Left colon (tissue), 1 donor: ENCODE results near the gene TSC22D4.

GRCh38 chr7:100171054-100171868, 2.8 kb upstream of the GAL3ST4 start:
- PRO-cap: no peak

GRCh38 chr7:100218975-100219664, 629 bp upstream of the PVRIG start:
- PRO-cap: no peak

- PRO-cap: no peak
Observed at GRCh38 chr7:100221671-100222566, 2.2 kb downstream of the PVRIG start.

DNA sequence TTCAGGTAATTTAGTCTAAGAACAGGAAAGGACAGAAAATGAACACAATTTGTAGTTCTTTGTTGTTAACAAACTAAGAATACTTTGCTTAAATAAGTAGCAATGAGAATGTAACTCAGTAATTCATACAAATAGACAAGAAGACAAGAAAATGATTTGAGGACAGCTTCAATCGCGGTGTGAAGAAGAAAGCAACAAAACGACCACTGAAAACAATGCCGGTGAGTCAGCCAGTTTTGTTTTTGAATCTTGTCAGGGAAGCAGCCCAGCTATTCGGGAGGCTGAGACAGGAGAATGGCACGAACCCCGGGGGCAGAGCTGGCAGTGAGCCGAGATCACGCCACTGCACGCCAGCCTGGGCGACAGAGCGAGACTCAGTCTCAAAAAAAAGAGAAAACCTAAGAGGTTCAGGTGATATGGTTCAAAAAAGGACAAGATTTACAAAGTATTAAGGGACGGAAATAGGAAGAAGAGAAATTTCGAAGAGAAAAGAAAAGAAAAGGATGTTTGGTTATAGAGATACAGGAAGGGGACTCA, 19.8 kb upstream of the PILRB start:
- PRO-cap: no peak

GRCh38 chr7:100340921-100341704, 16.8 kb upstream of the PILRB start:
- PRO-cap: unidirectional peak, plus-strand start at chr7:100341468

- PRO-cap: no peak
Observed at GRCh38 chr7:100475222-100476017, 3.6 kb downstream of the TSC22D4 start.

DNA sequence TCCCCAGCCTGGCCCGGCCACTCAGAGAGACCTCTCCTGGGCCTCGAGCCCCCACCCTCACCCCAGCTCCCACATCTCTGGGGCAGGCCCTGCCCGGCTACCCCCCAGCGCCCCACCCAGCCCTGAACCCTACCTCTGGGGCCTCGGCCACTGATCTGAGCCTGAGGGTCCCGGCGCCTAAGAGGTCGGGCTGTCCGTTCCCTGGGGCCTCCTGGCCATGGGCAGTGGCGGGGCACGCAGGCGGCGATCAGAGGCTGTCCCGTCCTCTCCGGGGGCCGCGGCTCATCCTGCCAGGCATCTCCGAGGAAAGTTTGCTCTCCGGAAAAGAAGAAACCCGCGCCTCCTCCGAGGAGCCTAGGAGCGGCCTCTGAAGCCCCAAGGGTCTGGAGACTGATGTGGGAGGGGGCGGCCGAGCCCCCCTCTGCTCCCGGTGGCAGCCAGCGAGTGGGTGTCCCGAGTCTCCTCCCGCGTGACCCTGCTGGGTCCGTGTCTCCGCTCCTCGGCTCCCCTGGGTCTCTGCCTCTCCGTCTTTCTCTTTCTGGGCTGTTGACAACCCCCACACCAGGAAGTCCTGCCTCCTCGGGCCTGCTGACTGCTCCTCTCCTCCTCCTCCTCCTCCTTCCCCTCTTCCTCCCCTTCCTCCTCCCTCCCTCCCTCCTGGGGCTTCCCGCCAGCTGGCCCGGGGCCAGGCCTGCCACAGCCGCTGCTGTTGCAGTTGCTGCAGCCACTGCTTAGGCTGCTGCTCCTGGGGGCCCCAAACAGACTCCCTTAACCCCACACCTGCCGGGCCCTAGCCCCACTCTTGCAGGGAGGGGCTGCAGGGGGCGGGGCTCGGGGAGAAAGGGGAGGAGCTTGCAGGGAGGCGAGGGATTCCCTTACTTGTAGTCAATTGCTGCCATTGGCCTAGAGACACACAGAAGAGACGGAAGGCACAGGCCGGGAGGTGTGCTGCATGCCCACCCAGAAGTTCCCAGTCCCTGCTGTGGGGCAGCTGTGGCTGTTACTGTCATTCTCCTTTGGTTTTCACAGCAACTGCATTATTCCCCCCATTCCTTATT, at the start of gene TSC22D4:
TSC22D4 (minus strand) TSS at position 554 of the 1,058 bp plus-strand sequence.
- PRO-cap: bidirectional peak, plus-strand start at position 916 of the sequence, minus-strand start at position 540 of the sequence

GRCh38 chr7:100510747-100511216, 27.1 kb downstream of the NYAP1 start:
- PRO-cap: no peak

- PRO-cap: unidirectional peak, plus-strand start at chr7:100552627
Observed at GRCh38 chr7:100552101-100552817, 13.3 kb downstream of the AGFG2 start.

- PRO-cap: no peak
Observed at GRCh38 chr7:100556380-100557070, 17.2 kb downstream of the SAP25 start.

DNA sequence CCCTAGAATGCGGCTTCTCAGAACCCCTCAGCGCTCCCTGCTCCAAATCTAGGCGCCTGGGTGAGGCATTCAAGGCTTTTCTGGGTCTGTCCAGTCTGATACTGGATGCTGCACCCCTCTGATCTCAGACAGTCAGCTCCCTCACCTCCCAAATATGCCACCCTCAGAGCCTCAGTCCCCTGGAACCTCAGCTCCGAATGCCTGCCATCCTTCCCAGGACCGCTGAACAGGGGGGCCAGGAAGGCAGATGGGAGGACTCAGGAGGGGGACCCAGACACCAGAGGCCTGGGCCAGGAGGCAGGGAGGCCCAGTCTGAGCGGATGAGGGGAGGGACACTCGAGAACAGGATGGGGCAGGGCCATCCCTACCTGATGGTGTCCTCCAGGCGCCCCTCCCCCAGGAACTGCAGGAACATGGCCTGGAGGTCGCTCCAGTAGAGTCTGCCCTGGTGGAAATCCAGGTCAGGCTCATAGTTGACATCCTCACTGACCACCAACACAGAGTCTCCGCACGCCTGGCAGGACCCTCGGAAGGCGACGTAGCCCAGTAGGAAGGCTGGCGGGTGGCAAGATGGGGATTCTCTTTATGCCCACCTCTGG, 935 bp downstream of the TFR2 start:
- PRO-cap: no peak

DNA sequence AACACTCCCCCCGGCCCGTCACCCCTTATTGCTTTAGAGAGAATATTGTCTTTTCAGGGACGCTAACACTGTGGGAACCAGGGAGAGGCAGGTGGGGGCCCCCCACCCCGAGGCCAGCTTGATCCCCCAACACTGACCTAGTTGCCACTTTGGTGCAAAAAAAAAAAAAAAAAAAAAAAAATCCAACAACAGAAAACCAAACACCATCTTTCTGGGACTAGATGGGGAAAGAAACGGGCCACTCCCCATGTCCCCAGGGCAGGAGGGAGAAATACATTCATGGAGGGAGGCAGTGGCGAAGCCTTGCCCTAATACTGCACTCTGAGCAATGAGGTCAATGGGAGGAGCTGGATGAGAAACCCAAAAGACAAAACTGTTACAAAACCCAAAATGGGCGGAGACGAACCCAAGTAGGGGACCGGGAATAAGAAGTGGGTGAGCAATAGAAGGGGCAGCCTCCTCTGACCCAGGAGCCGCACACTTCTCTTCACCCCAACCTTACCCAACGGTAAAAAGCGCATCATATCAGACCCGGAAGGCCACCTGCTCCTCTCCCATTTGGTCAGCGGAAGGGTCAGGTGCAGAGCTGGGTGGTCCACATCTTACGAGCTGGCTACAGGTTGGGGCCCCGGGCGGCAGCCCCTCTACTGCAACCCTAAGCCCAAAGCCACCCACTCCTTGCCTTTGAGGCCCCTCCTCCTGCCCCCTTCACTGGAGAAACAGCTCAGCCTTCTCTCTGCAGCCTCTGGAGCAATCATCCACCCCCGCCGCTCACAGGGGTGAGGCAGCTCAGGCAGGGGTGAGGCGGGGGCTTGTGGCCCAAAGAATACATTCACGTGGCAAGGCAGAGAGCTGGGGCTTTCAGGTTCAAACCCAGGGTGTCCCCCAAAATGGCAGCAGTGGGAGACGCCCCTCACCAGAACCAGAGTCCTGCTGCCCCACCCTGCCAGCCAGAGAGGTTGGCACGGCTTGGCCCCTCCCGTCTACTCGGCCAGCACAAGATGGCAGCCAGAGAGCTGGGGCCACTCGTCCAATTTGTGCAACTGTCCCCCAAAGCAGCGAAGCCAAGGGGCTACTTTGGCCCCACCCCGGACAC, 6.8 kb downstream of the GNB2 start:
- PRO-cap: bidirectional peak, plus-strand start at position 891 of the sequence, minus-strand start at position 710 of the sequence

- PRO-cap: no peak
Observed at GRCh38 chr7:100687166-100688361, 6.5 kb downstream of the GIGYF1 start.

GRCh38 chr7:100711443-100711838, 5.5 kb downstream of the POP7 start:
- PRO-cap: no peak

DNA sequence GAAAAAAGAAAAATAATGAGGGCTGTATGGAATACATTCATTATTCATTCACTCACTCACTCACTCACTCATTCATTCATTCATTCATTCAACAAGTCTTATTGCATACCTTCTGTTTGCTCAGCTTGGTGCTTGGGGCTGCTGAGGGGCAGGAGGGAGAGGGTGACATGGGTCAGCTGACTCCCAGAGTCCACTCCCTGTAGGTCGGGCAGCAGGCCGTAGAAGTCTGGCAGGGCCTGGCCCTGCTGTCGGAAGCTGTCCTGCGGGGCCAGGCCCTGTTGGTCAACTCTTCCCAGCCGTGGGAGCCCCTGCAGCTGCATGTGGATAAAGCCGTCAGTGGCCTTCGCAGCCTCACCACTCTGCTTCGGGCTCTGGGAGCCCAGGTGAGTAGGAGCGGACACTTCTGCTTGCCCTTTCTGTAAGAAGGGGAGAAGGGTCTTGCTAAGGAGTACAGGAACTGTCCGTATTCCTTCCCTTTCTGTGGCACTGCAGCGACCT, 2.2 kb downstream of the EPO start:
- PRO-cap: no peak

DNA sequence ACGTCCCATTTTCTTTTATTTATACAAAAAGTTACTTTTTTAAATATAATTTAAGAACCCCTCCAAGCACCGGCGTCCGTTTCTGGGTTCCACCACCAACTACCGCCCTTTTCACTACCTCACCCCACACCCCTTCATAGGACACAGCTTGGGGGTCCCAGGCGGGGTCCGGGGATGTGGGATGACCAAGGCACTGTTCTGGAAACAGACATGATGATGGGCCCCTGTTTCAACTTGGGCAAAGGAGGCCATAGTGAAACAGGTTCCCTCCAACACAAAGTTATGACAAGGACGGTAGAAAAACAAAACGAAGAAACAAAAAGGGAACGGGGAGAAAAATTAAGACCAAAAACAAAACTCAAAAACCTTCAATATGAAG, 24.8 kb downstream of the EPHB4 start:
- PRO-cap: no peak

GRCh38 chr7:100826624-100827332, 545 bp downstream of the EPHB4 start:
- PRO-cap: no peak

DNA sequence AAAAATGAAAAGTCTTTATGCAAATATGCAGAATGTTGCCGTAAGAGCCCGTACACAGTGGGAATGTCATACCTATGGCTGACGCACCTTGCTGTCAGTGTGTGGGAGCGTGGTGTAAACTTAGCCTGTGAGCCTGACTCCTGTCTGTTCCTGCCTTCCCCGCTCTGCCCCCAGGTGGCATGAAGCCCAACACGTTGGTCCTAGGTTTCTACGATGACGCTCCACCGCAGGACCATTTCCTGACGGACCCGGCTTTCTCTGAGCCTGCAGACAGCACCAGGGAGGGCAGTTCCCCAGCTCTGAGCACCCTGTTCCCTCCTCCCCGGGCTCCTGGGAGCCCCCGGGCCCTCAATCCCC, 1.7 kb upstream of the TRIP6 start:
- PRO-cap: no peak

DNA sequence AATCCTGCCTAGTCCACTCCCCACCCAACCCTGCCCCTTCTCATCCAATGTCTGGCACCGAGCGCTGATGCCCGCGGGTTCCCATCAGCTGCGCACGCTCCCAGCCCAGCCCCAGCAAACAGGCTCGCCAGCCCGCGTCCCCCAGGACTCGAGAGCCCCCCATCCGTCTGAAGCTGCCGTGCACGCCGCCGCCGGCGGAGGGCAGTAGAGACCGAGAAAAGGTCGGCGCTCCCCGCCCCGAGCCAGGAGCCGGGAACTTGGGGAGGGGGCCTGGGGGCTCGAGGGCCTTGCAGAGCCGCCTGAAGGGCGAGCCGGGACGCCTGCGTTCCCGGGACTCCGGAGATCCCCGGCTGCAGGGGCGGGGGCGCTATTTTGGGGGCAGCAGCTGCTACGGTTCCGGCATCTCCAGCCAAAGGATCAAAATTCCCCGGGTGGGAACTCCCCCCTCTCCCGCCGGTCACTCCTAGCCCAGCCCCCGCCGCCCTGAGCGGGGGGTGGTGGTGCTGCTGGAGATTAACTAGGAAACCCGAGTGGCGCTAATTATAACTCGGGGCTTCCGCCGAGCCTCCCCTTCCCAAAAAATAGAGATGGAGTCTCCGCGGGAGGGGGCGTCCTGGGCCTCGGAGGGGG, 806 bp downstream of the ACHE start:
- PRO-cap: no peak

- PRO-cap: no peak
Observed at GRCh38 chr7:100924191-100924899, 25.0 kb upstream of the MUC3A start.